AG10803 (cell line): ENCODE data around the gene TYW5.

GRCh38 chr2:196925316-196926478, 810 bp downstream of the PGAP1 start:
- RRBS, result 2% methylated on average over 6 of the region's 42 CpGs

GRCh38 chr2:197097374-197098576, 171.3 kb upstream of the PGAP1 start:
- RRBS, result no CpG with 5 or more reads among the region's 11 CpGs

GRCh38 chr2:197185003-197185656, 125.5 kb downstream of the ANKRD44 start:
- RRBS, result no CpG with 5 or more reads among the region's 6 CpGs

DNA sequence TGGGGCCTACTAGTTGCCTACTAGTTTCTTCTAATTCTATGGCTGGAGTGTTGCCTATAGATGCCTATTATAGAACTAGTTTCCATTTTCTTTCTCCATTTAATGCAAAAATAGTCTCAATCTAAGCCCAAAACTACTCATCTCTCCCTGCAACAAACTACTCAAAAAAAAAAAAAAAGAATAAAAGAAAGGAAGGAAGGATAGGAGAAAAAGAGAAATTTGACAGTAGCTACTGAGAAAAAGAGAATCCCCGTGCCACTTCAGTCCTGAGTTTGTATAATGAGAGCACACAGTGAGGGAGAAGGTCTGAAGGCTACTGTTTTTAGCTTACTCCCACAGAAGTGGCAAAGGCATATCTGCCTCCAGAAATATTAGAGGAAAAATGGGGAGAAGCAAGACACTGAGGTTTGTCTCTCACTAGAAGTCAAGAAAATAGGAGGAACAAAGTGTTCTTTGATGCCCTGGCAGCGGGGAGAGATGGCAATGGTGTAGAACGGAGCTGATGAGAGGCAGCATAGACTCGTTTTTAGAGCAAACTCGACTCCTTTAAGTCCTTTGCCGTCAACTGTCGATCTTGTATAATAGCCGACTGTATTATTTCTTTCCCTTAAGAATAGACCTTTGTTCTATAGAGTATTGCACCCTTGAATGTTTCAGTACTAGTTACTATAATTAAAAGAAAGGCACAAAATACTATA, 73.9 kb downstream of the ANKRD44 start:
- RRBS, result no CpG with 5 or more reads among the region's 8 CpGs

DNA sequence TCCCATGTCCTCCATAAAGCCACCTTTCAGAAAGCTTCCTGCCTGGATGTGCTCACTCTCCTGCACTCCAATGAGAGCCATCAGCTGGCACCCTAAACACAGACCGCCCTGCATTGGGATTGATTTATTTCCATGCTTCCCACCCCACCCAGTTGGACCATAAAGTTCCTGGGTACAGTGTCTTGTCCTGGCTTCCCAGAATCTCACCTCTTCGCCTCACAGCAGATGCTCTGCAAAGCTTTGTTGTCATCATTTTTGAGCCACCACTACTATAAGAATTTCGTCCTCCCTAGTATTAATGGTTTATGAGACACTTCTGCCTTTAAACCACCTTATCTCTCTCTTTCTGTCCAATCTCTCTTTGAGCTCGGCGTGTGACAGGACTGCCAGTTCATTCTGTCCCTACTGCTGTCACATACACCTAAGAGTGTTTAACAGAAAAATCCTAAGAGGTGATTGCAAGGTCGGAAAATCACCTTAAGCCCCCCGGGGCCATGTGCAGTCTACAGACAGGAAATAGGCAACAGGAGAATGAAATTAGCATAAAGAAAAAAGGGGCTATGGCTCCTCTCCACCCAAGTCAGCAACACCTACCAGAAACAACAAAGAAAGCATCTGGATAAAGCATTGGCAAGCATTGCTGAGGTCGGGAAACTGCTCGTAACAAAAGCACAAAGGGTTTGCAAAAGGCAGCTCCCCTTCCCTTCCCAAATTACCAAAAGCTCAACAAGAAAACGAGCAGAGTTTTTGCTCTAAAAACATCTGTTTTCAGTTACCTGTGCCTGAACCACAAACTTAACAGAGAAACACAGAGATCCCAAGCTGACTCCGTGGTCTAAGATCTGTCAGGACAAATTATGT, 30.6 kb downstream of the ANKRD44 start:
- RRBS, result no CpG with 5 or more reads among the region's 11 CpGs

DNA sequence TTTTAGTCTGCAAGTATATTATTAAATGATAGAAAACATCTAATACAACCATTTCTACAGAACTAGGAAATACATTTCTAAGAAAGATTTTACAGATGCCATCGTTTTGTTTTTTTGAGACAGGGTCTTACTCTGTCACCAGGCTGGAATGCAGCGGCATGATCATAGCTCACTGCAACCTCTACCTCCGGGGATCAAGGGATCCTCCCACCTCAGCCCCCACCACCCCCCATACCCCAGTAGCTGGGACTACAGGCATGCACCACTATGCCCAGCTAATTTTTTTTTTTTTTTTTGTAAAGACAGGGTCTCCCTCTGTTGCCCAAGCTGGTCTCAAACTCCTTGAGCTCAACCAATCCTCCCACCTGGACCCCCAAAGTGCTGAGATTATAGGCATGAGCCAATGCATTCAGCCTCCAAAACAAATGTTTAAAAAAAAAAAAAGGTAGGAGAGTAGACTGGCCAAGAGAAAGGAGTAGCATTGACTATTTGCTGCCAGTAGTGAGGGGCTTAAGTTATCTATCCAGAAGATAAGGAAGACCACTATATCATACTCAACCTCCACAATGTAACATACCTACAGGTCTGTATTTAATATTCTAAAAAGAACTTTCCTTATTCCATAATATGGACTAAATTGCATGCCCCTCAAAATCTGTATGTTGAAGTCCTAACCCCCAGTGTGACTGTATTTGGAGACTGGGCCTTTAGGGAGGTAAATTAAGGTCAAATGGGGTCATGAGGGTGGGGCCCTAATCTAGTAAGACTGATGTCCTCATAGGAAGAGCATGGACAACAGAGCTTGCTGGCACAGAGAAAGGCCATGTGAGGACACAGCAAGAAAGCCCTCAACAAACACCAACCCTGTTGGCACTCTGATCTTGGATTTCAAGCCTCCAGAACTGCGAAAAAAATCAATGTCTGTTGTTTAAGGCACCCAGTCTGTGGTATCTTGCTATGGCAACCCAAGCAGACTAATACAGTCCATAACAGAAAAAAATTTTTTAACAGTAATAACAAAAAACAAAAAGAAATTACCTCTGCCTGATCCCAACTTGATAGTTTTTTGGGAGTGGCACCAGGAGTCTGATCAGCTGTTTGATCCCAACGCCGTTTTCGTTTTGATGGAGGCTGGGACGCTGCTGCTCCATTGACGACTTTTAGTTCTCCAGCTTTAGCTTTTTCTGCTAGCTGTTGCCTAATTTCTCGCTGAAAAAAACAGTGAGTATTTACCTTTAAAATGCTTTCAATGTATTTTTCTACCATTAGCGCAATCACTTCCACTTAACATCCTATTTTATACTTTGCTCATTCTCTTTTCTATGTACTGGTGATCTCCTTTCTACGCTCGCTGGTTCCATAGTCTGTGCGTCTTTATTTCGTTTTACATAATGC, 18.6 kb downstream of the SF3B1 start:
- RRBS, result no CpG with 5 or more reads among the region's 15 CpGs

GRCh38 chr2:197454793-197455575, 1.6 kb downstream of the COQ10B start:
- RRBS, result no CpG with 5 or more reads among the region's 7 CpGs

DNA sequence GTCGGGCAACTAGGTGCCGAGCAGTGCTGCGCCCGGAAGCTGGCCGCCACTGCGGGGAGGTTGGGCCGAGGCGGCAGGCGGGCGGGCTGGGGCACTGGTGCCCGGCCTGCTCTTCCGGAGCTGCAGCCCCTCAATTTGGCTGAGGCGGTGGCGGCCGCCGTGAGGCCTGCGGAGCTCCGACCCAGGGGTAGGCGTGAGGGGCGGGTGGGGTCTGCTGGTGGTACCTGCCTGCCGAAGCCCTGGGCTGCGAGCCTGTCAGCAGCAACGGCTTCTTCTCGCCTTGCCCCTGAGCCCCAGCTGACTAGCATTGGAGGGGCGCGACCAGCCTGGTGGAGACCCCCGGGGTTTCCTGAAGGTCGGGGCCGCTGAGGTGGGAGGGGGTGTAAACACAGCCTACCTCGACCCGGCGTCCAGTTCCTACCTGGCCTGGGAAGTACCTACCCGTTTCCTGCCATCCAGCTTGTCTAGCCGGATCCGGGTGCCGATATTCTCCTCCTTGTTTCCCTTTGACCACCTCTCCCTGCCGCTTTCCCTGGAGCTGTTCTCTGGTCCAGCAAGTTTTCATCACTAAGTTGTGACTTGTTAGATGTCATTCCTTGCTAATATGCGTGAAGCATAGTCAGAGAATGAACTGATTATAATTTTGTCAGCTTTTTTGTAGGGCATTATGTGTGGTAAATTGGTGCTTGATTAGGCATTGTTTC, 455 bp downstream of the MOB4 start:
- RRBS, result 2% methylated on average over 19 of the region's 38 CpGs

- RRBS, result no CpG with 5 or more reads among the region's 3 CpGs
Observed at GRCh38 chr2:197581887-197582310, 66.0 kb downstream of the MOB4 start.

- RRBS, result 7% methylated on average over 2 of the region's 3 CpGs
Observed at GRCh38 chr2:197673010-197673469, 2.3 kb downstream of the RFTN2 start.

- RRBS, result no CpG with 5 or more reads among the region's 4 CpGs
Observed at GRCh38 chr2:197704730-197705102, 453 bp upstream of the MARS2 start.

GRCh38 chr2:197891731-197892283, 87.4 kb downstream of the PLCL1 start:
- RRBS, result no CpG with 5 or more reads among the region's 8 CpGs

DNA sequence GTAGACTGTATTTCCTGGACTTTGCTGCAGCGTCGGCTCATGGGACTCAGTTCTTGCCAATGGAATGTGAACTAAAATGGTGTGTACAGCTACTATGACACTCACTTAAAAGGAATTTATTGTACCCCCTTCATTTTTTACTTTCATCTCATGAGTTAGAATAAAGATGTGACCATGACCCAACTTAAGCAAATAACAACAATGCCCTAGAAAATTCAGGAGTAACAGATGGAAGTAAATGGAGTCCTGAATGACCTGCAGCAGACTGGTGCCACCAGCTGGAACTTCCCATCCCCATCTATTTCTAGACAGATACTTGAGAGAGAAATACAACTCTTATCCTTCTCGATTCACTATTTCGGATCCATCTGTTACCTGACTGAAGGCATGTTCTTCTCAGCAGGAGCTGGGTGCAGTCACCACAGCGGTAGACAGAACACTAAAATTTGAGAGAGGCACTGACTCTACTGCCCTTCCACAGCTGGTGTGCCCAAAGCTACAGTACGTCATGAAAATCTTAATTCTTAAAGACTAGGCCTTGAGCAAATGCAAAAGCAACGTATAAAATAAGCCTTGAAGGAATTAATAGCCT, 724.0 kb downstream of the PLCL1 start:
- RRBS, result no CpG with 5 or more reads among the region's 7 CpGs

GRCh38 chr2:198778006-198778321, 679.8 kb downstream of the SATB2 start:
- RRBS, result no CpG with 5 or more reads among the region's 4 CpGs

DNA sequence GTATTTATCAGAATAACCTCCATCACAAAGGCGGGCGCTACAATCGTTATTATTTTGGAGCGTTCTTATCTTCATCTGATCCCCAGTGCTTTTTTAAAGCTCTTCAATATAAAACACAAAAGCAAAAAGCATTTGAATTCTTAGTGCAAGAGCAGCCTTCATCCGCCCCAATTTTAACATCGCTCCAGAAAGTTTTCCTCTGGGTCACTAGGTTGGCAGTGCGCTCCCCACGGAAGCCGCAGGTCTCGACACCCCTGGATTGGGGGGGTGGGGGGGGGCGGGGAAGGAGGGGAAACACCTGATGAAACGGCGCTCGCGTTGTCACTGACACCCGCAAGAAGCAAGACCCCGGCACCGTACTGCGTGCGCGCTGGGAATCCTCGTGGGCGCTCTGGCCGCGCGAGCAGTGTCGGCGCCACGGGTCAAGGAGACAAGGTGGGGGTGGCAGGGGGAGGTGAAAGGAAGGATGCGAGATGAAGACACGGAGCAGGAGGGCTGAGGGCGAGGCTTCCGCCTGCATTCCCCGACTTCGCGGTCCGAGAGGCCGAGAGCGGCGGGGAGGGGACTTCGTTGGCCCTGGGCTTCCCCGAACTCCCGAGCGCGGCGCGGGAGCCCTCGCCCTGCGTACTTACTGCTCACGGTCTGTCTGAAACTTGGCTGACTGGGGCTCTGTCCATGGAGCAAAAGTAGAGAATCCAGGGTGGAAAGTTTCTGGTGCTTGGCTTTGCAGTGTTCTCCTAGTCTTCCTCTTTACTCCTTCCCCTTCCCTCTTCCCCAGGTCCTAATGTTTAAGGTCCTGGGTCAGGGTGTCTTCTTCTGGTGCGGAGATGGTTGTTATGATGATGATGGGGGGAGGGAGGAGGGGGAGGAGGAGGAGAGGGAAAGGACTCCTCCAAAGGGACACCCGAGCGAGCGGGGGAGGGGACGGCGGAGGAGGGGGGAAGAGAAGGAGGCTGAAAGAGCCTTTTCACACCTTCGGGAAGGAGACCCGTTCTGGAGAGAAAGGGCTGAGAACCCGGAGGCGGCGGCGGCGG, 715 bp downstream of the SATB2 start:
- RRBS, result no CpG with 5 or more reads among the region's 63 CpGs

GRCh38 chr2:199461710-199462689, 4.3 kb upstream of the SATB2 start:
- RRBS, result 85% methylated on average over 21 of the region's 60 CpGs

DNA sequence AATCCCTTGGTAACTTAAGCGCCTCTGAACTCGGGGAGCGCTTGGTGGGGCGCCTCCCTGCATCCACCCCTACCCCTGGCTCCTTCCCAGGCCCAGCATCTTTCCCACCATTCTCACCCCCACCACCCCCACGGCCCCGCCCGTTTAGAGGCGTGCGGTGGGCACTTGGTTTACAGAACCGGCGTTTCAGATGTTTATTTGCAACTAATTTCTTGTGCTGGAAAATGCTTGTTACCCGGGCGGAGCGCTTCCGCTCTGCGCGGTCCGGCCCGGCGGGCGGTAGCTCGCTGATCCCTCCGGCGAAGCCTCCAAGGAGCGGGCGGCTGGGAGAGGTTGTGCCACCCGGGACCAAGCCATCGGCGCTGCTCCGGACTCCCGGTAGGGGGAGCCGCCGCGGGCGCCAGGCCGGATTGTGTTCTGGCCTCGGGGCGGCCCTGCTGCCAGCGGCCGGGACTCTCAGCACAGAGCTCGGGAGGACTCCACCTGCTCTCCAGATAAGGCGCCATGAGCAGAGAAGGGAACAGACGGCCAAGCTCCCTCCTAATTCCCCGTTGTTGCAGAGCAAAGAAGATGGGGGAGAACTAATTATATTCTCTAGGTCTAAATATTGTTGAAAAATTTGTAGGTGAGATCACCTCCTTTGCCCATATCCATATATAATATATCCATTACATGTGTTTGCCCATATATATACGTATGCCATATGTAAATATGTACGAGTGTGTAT, 13.7 kb upstream of the SATB2 start:
- RRBS, result 4% methylated on average over 11 of the region's 46 CpGs

- RRBS, result no CpG with 5 or more reads among the region's 3 CpGs
Observed at GRCh38 chr2:199738698-199739107, 112.3 kb downstream of the FTCDNL1 start.

- RRBS, result 1% methylated on average over 16 of the region's 64 CpGs
Observed at GRCh38 chr2:199954921-199955905, at the start of gene TYW5. Gene TYW5 (minus strand): TSS chr2:199955491.

DNA sequence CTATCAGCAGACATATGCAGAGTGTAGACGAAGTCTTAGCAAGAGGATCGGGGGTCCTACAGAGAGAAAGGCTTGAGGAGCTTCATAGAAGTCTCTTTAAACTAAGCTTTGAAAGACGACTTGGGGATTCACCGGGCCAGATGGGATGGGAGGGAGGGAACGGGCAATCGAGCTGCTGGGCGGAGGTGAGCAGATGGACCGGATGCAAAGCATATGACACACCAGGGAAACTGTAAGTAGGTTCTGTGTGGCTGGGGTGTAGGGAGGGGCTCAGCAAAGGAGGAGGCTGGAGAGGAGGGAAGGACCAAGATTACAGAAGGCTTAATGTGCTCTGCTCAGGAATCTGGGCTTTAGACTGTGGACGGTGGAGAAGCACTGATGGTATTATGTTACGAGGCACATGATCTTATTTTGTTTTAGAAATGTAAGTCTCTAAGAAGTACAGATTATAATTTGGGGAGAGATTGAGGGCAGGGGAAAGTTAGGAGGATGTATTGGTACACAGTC, 131.5 kb downstream of the MAIP1 start:
- RRBS, result 37% methylated on average over 5 of the region's 10 CpGs